Measurements from ENCODE around the genes SIX3 and SIX2.

- PRO-cap, result no peak
Measured at GRCh38 chr2:43129398-43130320, 96.7 kb downstream of the ZFP36L2 start.

GRCh38 chr2:43134001-43134362 lies 92.4 kb downstream of the ZFP36L2 start:
- PRO-cap, result bidirectional peak, plus-strand start at chr2:43134224, minus-strand start at chr2:43134091

GRCh38 chr2:43157371-43157818 lies 69.0 kb downstream of the ZFP36L2 start:
- PRO-cap, result no peak

DNA sequence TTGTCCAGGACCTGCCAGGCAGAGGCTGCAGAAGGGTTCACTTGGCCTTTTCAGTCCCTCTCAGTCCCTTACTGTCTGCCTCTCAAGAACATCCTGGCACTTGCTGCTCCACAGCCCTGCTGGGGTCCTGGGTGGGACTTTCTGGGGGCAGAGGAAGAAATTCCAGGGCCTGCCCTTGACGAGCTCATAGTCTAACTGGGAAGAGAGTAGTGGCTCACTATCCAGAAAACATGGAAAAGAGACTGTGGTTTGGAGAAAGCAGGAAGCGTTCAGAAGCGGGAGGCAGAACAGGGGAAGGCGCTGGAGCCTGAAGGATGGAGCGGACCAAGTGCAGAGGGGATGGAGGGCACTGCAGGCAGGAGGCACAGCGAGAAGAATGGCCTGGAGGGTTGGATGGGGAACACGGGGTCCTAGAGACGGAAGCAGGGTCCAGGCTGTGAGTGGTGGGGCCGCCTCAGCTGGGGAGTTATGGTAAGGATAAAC lies 58.1 kb downstream of the ZFP36L2 start:
- PRO-cap, result no peak

DNA sequence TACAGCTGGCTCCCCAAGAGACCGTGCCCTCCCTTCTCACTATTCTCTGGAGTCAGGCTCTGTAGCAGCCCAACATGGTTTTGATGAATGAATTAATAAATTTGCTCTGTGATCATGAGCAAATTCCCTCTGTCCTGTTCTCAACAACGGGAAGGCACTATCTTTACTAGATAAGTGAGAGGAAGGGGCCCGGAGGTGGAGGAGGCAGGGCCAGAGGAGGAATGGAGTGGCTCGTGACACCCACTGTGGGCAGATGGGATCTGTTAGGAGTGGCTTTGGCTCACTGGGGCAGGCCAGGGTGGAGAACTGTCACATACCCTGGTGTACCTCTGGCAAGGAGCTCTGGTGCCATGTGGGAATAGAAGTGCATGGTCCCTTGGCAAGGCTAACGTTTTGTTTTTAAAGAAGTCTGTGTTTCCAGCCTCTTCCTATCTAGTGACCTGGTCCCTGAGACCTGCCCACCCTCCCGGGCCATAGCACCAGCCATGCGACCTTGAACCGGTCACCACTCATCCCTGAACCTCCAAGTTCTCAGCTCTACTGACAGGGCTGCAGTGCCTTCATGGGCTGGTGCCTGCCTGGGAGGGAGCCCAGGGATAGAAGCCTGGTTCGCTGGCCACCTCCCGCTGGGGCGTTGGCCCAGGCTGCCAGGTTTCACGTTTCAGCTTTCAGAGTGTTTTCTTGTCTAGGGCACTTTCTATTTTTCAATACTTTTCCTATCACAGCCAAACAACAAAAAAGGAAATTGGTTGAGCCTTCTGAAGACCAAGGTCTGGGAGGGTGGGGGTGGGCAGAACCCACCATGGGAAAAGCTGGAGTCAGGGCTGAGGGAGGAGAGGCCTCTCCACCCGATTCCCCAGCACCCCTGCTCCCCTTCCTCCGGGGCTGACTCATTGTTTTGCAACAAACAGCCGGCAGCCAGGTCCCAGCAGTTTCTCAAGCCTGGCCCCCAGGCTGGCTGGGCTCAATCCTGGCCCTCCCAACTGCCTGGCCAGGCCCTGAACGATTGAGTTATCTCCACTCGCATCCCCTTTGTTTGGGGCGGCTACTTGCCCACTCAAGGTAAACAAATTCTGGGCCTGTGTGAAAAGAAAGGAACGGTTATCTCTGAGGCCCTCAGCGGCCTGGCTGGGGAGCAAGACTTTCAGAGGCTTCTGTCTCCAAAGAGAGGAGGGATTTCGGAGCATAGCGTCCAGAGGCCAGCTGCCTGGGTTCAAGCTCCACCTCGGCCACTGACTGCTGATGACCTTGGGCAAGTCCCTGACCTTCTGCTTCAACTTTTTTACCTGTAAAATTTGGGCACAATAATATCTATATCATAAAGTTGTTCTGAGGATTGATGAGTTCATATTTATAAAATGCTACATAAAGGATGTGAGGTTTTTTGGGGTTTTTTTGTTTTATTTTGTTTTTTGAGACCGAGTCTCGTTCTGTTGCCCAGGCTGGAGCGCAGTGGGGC lies 47.7 kb downstream of the ZFP36L2 start:
- PRO-cap, result no peak

DNA sequence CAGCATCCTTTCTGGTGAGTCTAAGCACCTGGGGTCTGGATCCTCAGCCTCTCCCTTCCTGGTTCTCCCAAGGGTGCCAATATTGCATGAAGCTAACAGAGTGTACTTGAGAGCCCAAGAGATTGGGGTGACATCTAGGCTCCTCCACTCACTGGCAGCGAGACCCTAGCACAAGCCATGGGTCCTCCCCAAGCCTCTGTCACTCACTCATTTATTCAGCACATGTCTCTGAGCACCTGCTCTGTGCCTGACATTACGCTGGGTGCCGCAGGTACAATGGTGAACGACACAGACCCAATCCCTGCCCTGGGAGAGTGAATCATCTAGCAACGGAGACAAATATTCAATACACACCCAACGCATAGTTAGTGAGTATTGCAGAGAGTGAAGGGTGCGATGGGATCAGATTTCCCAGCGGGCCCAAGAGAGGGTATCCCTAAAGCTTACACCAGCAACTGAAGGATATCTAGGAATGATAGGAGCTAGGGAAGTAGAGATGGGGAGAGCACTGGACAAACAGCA lies 45.6 kb downstream of the ZFP36L2 start:
- PRO-cap, result no peak

- PRO-cap, result no peak
Measured at GRCh38 chr2:43224600-43225014, 1.8 kb downstream of the ZFP36L2 start.

GRCh38 chr2:43253895-43254348 lies 27.5 kb upstream of the ZFP36L2 start:
- PRO-cap, result no peak

GRCh38 chr2:43302136-43302620 lies 75.8 kb upstream of the ZFP36L2 start:
- PRO-cap, result no peak

- PRO-cap, result no peak
Measured at GRCh38 chr2:43370084-43370549, 143.7 kb upstream of the ZFP36L2 start.

DNA sequence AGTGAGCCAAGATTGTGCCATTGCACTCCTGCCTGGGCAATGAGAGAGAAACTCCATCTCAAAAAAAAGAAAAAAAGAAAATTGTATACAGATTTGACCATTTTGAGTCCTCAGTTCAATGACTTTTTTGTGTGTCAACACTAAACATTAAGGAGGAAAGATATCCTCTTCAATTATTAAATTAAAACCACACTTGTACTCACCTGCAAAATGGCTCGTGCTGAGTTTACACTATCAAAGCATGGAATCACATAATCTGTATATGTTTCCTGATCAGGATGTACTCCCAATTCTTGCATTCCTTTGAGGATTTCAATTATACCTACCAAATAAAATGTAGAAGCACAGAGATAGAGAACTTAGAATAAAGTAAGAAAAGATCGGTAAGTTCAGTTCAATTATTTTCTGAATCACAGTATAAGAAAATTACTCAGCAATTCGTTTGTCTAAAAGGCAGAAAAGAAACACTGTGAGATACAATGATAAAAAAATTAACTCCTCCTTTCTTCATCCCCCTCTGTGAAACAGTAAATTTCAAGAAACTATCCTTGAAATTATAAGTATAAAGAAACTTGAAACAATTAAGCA lies 32.3 kb downstream of the LRPPRC start:
- PRO-cap, result no peak

GRCh38 chr2:44083022-44083618 lies 85.6 kb upstream of the PPM1B start:
- PRO-cap, result no peak

- PRO-cap, result no peak
Measured at GRCh38 chr2:44113479-44113698, 55.3 kb upstream of the PPM1B start.

DNA sequence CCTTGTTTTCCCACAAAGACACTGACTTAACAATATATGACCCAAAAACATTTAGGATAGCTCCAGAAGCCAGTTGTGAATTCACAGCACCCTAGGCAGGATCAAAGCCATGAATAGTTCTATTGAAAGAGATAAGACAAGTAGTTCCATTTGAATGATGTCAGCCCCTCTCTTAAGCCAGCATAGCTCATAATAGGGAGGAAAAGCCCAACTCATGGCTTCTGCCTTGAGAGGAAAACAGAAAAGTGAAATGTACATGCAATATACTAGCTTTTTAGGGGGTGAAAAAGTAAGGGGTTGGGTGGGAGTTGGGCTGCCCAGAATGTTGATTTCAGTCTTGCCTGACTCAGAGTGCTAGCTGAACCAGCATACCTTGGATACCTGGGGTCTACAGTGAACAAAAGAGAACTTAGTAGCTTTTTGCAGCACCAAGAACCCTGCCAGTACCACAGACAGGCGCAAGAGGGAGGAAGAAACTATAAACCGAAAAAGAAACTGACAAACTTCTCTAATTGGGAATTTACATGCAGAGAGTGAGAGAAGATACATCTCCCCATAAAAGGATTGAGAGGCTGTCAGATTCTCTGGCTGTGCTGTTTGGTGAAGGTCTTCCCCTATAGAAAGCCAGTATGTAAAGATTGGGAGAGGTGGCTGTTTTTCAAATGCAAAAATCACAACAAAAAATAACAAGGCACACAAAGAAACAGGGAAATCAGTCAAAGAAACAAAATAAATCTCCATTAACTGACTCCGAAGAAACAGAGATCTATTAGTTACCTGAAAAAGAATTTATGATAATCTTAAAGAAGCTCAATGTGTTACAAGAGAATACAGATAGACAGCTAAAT lies 101.7 kb downstream of the CAMKMT start:
- PRO-cap, result no peak

GRCh38 chr2:44555005-44555923 lies 193.5 kb downstream of the CAMKMT start:
- PRO-cap, result no peak

- PRO-cap, result no peak
Measured at GRCh38 chr2:44938630-44939703, 2.5 kb upstream of the SIX3 start.

DNA sequence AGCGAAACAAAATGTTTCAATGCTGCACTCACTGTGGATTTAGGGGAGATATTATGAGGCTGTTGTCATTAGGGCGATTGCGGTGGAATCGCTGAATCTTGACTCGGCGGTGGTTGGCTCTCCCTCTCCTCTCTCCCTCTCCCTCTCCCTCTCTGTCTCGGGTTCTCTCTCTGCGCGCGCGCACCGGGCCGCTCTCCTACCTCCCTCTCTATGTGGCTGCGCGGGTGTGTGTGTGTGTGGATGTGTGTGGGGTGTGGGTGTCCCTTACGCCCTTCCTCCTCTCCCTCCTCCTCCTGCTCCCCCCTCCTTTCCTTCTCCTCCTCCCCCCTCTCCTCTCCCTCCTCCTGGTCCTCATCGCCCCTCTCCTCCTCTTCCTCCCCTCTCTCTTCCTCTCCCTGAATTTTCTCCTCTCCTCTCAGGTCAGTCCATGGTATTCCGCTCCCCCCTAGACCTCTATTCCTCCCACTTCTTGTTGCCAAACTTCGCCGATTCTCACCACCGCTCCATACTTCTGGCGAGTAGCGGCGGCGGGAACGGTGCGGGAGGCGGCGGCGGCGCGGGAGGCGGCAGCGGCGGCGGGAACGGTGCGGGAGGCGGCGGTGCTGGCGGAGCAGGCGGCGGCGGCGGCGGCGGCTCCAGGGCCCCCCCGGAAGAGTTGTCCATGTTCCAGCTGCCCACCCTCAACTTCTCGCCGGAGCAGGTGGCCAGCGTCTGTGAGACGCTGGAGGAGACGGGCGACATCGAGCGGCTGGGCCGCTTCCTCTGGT lies at the start of gene SIX3:
TSS of gene SIX3 (plus strand) at position 25 of the 767 bp plus-strand sequence.
- PRO-cap, result no peak

DNA sequence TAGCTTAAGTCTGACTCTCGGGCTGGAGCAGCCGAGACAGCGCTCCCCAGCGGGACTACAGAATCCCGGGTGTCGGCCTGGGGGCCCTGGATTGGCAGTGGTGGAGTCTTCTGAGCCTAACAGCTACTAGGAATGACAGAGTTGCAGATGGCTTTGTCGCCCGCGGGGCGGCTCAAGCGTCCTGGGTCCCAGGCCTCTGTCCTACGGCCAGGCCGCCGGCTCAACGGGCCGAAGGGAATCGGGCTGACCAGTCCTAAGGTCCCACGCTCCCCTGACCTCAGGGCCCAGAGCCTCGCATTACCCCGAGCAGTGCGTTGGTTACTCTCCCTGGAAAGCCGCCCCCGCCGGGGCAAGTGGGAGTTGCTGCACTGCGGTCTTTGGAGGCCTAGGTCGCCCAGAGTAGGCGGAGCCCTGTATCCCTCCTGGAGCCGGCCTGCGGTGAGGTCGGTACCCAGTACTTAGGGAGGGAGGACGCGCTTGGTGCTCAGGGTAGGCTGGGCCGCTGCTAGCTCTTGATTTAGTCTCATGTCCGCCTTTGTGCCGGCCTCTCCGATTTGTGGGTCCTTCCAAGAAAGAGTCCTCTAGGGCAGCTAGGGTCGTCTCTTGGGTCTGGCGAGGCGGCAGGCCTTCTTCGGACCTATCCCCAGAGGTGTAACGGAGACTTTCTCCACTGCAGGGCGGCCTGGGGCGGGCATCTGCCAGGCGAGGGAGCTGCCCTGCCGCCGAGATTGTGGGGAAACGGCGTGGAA lies 8.7 kb downstream of the SIX2 start:
- PRO-cap, result no peak

DNA sequence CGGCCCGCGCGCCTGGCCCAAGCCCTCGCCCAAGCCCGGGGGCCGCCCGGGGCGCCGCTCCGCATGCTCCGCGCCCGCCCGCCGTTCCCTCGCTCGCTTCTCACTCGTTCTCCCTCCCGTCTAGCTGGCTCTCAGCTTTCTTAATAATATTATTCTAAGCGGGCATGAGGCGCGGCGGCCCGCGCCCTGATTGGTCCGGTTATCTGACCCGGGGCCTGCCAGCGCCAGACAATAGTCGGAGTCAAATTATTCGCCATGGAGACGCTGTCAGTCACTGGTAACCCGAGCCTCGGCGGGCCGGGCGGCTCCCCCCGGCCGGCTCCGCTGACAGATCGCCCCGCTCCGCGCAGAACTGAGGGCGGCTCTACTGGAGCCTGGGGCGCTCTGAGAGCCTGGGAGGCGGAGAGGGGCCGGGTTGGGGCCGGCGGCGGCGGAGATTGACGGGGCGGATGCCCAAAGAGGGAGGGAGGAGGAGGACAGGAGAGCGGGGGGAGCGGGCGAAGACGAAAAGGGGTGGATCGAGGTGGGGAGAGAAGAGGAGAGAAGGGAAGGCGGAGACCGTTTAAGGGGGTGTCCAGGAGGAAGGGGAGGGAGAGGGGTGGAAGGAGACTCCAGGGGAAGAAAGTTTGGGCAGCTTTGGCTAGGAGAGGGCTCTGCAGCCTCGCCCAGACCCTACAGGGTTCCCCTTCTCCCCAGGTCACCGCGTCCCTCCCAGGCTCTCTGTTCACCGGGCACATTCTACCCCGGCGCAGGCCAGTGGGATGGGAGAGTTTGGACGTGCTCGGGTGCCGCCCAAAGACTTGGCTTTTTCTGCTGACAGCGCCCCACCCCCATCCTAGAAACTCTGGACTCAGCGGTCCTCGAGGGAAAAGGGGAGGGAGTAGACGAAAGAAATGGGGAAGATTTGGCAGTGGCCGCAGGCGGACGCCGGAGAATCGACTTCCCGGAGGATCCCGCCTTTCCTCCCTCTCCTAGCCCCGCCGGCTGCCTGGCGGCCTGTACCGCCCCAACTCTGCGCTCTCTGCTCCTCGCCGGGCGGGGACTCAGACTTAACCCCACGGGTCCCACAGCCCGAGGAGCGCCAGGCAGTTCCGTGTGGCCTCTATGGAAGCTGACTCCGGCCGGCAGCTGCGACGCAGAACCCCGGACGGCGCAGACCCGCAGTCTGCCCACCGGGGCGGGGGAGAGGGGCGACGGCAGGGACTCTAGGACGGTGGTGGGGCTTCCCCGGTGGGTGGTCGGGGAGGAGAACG lies at the start of gene SIX2:
TSS of gene SIX2 (minus strand) at position 142 of the 1,253 bp plus-strand sequence.
- PRO-cap, result no peak

DNA sequence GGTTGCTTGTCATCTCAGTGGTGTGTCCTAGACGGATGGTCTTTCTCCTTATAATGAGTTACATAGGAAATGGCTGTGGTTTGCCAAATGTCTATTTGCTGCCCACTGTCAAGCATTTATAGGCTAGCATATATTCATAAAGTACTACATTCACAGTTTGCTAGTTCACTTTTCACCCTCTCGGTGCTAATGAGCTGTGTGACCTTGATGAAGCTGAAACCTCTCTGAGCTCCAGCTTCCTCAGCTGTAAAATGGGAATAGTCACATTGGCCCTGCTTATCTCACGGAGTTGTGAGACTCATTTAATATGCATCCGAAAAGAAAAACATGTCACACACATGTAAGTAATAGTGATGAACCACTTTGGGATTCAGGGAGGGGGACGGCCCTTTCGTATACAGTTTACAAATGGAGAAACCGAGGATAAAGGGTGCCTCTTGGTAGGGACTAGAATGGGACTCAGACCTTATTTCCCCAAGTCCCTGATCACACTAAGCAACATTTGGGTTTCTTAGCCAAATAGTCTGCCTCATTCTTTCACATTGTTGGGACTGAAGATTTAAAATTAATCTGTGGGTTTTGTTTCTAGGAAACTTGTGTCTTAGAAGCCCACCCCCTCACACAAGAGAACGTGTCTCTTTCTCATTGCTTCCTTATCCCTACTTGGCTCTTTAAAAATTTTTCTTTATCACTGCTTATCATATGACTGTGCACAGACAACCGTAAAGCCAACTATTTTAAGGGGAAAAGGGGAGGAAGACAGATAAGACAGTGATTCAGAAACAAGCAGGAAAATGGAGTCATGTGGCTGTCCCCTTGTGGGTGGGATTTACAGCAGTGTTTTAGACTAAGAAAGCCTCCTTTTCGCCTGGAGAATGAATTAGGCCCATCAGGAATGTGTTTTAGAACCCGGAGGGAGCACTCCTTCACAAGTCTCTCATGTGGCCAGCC lies 17.3 kb downstream of the PRKCE start:
- PRO-cap, result no peak

All from REH cell (cell line).